ENCODE data around the gene CDHR3.

- PRO-cap: no peak
- RAMPAGE, long total RNA, 4 experiments: start-site peak on the minus strand in 2 of 4 experiments, at chr7:102473674-102474466 at its widest, 5 to 14 reads per replicate
These were observed 4.7 kb downstream of the POLR2J start for GRCh38 chr7:102473946-102474563.

GRCh38 chr7:102933141-102934298 lies 20.7 kb downstream of the LRRC17 start:
- PRO-cap: no peak
- RAMPAGE, long total RNA, 4 experiments: no peak in any of the 4 experiments

- PRO-cap: no peak
- RAMPAGE, long total RNA, 4 experiments: no peak in any of the 4 experiments
These were observed 65.4 kb downstream of the LRRC17 start for GRCh38 chr7:102977728-102979007.

GRCh38 chr7:103089139-103089987 lies 14.4 kb downstream of the ARMC10 start:
- PRO-cap: no peak
- RAMPAGE, long total RNA, 4 experiments: no peak in any of the 4 experiments

GRCh38 chr7:103106226-103106917 lies 31.4 kb downstream of the ARMC10 start:
- PRO-cap: no peak
- RAMPAGE, long total RNA, 4 experiments: no peak in any of the 4 experiments

GRCh38 chr7:103146687-103147000 lies 2.3 kb downstream of the NAPEPLD start:
- PRO-cap: unidirectional peak, plus-strand start at chr7:103146827
- RAMPAGE, long total RNA, 4 experiments: no peak in any of the 4 experiments

- PRO-cap: unidirectional peak, plus-strand start at chr7:103280481
- RAMPAGE, long total RNA, 4 experiments: start-site peak on the minus strand in 2 of 4 experiments, at chr7:103280262-103280293 at its widest, 5 to 17 reads per replicate
These were observed 16.7 kb upstream of the PMPCB start for GRCh38 chr7:103280185-103281195.

DNA sequence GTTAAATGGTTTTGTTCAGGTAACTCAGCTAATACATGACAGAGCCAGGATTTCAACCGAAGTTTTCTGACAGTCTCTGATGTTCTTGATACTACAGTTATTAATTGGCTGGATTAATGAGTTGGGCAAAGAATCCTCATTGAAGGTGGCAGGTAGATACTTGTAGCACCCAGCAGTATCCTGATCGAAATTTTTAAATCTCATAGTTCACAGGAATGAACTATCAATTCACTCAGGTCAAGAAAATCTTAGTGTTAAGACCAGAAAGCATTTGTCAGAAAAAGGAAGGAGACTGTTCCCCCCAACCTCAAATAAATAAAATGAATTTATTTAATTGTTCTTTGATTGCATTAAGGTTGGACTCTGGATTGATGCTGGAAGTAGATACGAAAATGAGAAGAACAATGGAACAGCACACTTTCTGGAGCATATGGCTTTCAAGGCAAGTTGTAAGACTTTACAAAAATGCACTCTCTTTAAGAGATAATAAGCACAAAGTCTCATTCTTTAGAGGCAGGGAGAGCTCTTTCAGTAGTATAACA lies 1.9 kb downstream of the PMPCB start:
- PRO-cap: no peak
- RAMPAGE, long total RNA, 4 experiments: no peak in any of the 4 experiments

DNA sequence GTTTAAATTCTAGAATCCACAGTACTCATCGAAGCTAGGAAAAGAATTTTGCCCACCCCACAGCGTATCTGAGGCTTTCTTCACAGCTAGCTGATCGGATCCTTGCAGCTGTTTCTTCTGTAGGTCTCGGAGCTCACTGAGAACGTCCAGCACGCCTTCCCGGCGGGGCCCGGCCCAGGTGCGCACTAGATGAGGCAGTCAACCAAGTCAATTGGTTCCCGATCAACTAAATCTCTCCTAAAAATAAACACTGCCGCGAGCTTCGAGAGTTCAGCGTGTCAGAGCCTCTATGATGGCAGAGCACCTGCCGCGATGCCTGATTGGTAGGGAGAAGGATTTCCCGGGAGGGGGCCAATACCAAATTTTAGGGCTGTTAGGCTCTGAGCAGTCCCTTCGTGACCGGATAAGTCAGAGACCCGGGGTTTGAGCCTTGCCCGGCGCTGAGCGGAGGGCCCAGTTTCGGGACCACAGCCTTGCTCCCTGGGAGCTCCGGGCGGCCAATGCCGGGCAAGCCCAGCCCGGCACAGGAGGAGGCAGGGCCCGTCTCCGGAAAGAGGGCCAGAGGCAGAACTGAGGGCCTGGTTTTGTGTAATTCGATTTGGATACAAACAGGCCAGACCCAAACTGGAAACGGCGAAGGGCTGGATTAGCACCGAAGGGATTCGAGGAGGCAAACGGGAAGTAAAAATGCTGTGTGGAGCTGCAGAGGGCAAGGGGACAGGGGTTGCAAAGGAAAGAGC lies 700 bp downstream of the SLC26A5 start:
- PRO-cap: no peak
- RAMPAGE, long total RNA, 4 experiments: no peak in any of the 4 experiments

- PRO-cap: no peak
- RAMPAGE, long total RNA, 4 experiments: no peak in any of the 4 experiments
These were observed 235.1 kb downstream of the LHFPL3 start for GRCh38 chr7:104563436-104563977.

- PRO-cap: no peak
- RAMPAGE, long total RNA, 4 experiments: start-site peak on the minus strand in 1 of 4 experiments, at chr7:104926627-104926641 at its widest, 5 reads per replicate
These were observed 87.6 kb upstream of the KMT2E start for GRCh38 chr7:104926421-104926834.

- PRO-cap: unidirectional peak, plus-strand start at chr7:104971856
- RAMPAGE, long total RNA, 4 experiments: no peak in any of the 4 experiments
These were observed 42.4 kb upstream of the KMT2E start for GRCh38 chr7:104971641-104972034.

- PRO-cap: bidirectional peak, plus-strand start at chr7:105013199, minus-strand start at chr7:105013047; bidirectional peak, plus-strand start at chr7:105013719, minus-strand start at chr7:105013599; bidirectional peak, plus-strand start at chr7:105014205, minus-strand start at chr7:105014086
- RAMPAGE, long total RNA, 4 experiments: start-site peak on the plus strand in 1 of 4 experiments, at chr7:105013719-105014485 at its widest, 724 reads per replicate; start-site peak on the minus strand in 4 of 4 experiments, at chr7:105013583-105014118 at its widest, 43 to 1,058 reads per replicate
These were observed 562 bp upstream of the KMT2E start for GRCh38 chr7:105013119-105014166.

- PRO-cap: no peak
- RAMPAGE, long total RNA, 4 experiments: no peak in any of the 4 experiments
These were observed 16.5 kb downstream of the KMT2E start for GRCh38 chr7:105030505-105030881.

DNA sequence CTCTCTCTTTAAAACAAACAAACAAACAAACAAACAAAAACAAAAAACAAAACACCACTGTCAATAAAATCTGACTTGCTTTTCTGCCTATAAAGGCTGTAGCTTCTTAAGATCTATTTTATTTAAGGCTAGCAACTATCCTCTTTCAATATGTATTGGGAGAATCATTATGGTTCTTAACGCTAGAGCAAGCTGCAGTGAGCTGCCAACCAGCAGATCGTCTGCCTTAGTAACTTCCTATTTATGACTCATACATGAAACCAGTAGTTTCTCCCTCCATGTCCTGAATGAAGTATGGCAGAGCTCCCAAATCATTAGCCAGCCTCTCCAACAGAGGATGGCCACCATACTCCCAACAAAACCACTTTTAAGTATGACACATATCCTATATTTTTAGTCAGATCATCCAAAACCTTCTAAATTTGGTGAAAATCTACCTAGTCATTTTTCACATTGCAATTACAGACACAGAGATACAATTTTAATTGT lies 163.5 kb downstream of the SRPK2 start:
- PRO-cap: no peak
- RAMPAGE, long total RNA, 4 experiments: no peak in any of the 4 experiments

GRCh38 chr7:105775933-105776483 lies 100.4 kb downstream of the ATXN7L1 start:
- PRO-cap: no peak
- RAMPAGE, long total RNA, 4 experiments: no peak in any of the 4 experiments

DNA sequence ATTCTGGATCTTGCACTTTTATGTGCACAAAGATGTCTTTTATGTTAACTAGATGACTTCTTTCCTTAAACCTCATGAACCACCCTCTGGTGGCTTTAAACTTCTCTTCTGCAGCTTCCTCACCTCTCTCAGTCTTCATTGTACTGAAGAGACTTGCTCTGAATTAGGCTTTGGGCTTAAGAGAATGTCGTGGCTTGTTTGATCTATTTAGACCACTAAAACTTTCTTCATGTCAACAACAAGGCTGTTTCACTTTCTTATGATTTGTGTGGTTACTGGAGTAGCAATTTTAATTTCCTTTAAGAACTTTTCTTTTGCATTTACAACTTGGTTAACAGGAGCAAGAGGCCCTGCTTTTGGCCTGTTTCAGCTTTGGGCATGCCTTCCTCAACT lies 38.2 kb upstream of the CDHR3 start:
- PRO-cap: no peak
- RAMPAGE, long total RNA, 4 experiments: no peak in any of the 4 experiments

DNA sequence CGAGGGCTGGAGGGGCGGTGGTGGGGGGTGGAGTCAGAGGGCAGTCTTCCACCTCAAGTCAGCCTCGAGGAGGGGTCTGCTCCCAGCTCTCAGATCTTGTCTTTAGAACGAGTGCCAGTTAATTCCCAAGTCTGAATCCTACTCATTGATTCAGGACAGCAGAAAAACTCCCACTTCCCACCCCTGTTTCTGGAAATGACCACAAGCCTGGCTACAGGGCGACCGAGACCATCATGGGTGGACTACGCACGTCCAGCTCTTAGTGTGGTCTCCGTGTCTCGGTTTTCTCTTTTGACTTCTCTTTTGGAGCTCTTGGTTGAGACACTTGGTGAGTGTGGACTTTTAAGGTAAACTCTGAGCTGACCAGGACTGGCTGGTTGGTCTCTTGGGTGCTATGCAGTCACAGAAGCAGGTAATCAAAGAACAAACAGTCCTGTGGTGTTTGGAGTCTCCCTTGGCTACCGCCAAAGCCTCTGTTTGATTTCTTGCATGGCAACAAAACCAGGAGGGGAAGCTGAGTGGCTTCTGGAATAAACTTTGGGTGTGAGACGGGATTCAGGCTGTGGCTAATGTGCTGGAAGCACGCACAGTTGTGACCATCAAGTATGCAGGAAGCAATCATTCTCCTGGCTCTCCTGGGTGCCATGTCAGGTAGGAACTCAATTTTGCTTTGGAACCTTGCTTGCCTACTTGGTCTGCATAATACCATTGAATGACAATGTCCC lies at the start of gene CDHR3:
Gene CDHR3, plus strand, starts transcription at position 551 of the 725 bp plus-strand sequence.
- PRO-cap: no peak
- RAMPAGE, long total RNA, 4 experiments: start-site peak on the plus strand in 2 of 4 experiments, centred at positions 584 to 588 of the sequence, 10 to 17 reads per replicate

DNA sequence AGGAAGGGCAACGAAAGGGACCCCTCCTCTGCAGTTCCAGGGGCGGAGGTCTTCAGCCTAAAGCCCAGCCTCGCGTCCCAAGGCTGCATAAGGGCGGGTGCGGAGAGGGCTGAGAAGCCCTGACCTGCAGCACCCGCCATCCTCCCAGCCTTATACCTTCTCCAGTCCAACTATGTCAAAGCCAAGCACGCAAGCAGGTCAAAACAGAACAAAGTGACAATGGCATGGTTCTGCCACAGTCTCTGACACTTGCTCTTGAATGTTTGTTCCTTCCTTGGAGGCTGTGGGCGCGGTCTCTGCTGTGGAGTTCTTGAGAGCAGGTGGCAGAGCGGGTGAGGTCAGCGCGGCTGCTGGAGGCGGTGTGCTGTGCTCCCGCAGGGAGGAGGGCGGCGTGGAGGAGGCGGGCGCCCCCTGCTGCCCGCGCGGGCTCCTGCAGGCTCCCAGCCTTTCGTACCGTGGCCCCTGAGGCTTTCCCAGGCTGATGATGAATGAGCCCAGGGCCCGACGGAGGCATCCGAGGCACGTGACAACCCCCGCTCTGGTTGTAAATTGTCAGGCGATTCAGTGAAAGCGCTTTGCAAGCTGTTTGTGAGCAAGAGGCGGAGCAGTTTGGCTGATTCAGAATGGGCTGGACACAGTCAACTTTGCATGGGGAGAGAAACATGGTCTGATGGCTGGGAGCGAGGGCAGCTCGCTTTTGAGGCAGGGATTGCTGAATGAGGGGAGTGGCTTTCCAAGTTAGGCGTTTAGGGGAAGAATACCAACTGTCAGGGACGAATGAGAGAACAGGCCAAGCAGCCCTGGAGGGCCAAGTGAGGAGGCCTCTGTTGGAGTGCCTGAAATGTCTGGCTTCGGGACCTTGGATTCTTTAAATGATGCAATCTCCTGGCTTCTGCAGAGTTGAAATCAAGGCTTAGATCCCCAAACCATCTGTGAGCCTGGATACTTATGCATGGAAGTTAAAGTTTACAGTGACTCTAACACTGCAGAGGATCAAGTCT lies 46.5 kb downstream of the CDHR3 start:
- PRO-cap: unidirectional peak, plus-strand start at position 326 of the sequence
- RAMPAGE, long total RNA, 4 experiments: no peak in any of the 4 experiments

GRCh38 chr7:106114757-106115288 lies 2.7 kb upstream of the SYPL1 start:
- PRO-cap: unidirectional peak, minus-strand start at chr7:106114930
- RAMPAGE, long total RNA, 4 experiments: no peak in any of the 4 experiments